Anterior vena cava (tissue), 1 donor: ENCODE measurements around a stretch of chr2.

DNA sequence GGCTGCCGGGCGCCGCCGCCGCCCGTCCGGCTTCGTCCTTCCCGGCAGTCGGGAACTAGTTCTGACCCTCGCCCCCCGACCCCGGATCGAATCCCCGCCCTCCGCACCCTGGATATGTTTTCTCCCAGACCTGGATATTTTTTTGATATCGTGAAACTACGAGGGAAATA is 756 bp downstream of the BMPR2 start:
- PRO-cap = unidirectional peak, minus-strand start at position 34 of the sequence

DNA sequence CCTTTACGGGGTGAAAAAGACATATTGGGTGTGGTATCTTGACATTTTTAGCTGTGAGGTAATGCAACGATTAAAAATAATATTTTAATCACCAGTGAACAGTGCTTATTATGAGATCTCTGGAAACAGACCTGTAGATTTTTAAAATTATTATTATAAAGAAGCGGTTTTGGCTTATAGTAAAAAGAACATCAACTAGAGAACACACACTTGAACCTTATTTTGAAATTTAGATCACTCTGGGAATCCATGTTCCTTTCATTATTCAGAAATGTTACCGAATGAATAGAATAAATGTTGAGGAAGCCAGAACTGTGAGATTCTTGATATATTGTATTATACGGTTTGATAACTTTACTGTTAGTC is 1.6 kb downstream of the BMPR2 start:
- PRO-cap = no peak

- PRO-cap = no peak
These were observed 3.3 kb downstream of the BMPR2 start for GRCh38 chr2:202379407-202379913.

GRCh38 chr2:202381282-202381856 is 5.2 kb downstream of the BMPR2 start:
- PRO-cap = no peak

- PRO-cap = no peak
These were observed 2.0 kb downstream of the NBEAL1 start for GRCh38 chr2:203016743-203017076.

GRCh38 chr2:203719905-203720677 is 13.7 kb downstream of the CD28 start:
- PRO-cap = no peak

- PRO-cap = no peak
These were observed 35.1 kb downstream of the CD28 start for GRCh38 chr2:203741520-203741867.

DNA sequence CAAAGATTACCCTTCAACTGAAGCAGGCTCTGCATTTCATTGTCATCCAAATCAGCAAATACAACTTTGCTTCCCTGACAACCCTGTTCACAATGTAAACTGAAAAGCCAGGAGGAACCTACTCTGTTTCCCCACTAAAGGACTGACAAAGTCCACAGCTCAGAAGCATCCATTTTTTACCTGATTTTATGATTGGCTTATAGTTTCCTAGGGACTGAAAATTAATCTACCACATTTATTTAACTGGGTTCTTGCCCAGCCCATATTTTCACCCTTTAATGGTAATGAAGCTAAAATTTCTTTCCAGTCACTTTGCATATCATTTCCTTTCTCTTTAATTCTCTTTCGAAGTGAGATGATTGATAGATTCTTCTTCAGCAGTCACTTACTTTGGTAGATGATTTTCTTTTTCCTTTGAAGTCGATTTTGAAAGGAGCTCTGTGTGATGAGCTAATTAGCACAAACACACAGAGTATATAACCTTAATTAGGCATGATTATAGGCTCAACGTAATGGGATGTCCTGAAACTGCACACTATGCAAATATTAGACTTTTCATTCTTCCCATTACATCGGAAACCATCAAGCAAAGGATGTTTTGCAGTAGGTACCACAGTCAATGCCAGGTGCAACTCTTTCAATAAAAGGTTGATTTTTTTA is 6.5 kb upstream of the CTLA4 start:
- PRO-cap = no peak

GRCh38 chr2:203871527-203871981 is 4.0 kb downstream of the CTLA4 start:
- PRO-cap = no peak

- PRO-cap = no peak
These were observed 208.6 kb downstream of the ICOS start for GRCh38 chr2:204145166-204145552.

DNA sequence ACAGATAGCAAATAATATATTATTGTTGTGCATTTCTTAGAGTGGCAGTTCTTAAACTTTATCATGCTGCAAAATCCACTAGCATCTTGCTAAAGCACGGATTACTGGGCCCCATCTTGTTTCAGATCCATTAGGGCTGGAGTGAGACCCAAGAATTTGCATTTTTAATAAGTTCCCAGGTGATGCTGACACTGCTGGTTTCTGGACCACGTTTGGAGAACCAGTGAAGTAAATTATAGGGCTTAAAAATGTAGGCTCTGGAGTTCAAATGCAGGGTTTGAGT is 46.5 kb upstream of the PARD3B start:
- PRO-cap = no peak

GRCh38 chr2:204546299-204546917 is 1.1 kb downstream of the PARD3B start:
- PRO-cap = no peak

DNA sequence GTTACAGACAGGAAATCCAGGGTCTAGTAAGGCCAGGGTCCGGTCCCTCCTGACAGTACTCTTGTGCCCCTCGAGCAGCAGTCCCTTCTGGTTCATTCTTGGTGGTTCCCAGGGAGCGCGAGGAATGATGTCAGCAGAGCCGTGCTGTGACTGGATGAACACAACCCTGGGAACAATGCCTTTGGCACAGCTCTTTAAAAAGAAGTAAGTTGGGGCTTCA is 33.9 kb downstream of the PARD3B start:
- PRO-cap = no peak

DNA sequence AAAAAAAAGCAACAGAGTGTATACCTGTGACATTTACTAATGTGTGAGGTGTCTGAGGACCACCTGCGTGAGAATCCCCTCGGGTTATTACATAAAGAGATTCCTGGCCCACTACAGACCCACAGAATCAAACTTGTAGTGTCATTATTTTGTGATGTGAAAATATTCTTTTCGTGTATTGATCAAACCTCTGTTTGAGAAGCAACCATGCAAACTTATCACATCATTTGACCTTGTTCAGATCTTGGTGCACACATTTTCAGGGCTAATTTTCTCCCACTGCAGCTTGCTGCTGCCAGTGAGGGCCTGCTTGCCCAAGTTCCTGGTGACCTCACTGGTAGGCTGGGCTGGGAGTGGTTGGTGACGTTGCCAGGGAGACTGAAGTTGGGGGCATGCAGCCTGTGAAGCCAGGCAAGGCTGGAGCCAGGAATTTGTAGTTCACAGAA is 38.4 kb downstream of the PARD3B start:
- PRO-cap = no peak

DNA sequence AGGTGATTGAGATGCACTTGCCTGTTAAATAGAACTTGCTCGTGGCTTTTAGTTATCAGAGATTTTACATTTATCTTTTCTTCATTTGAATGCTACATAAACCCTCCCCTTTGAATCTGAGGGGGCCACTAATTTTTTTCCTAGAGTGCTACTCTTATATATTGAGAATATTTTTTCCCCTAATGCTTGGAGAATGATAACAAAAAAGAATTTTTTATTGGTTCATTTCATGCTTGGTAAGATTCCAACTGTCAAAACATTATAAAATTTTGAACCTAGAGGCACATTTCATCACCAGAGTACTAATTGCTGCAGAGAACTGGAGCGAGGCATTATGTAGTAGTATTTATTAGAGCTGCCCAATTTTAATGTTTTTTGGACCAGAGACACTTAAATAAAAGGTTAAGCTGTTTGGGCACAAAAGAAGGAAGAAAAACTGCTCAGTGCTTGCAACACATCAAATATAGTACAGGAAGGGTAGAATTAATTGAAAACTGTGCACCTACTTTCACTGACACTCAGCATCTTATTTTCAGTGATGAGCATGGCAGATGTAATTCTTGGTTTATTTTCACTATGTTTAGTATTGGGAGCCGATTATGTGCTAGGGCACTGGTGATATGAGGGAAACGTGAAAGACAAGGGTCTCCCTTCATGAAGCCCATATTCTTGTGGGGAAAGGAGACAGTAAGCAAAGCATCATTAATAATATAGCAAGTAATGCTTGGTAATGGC is 159.5 kb downstream of the PARD3B start:
- PRO-cap = no peak

GRCh38 chr2:205301221-205301950 is 380.9 kb upstream of the NRP2 start:
- PRO-cap = no peak

- PRO-cap = no peak
These were observed 30.1 kb downstream of the NRP2 start for GRCh38 chr2:205712339-205712860.

- PRO-cap = no peak
These were observed 62.0 kb downstream of the NRP2 start for GRCh38 chr2:205744276-205744811.

DNA sequence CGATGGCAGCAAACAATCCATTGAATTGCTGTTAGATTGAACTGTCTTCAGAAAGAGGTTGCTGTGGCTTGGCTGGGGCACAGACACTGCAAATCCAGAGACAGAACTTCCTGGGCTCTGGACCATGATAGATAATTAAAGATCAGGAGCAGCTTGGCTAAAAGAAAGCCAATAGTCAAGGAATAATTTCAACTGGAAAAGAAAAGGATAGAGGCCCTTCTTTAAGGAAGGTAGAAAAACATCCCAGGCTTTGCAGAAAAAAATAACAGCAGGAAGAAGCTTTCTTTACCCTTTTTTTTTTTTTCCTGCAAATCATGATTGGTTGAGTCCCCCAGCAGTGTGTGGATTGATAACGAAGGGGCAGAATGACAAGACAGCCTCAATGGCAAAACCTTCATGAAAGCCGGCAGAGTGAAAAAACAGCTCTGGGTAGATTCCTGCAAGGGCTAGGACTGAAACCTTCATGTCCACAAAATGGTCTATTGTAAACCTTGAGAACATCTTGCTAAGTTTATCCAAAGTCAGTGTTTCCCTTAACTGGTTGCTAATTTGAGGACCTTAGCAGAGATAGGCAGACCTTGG is 75.4 kb downstream of the NRP2 start:
- PRO-cap = no peak

DNA sequence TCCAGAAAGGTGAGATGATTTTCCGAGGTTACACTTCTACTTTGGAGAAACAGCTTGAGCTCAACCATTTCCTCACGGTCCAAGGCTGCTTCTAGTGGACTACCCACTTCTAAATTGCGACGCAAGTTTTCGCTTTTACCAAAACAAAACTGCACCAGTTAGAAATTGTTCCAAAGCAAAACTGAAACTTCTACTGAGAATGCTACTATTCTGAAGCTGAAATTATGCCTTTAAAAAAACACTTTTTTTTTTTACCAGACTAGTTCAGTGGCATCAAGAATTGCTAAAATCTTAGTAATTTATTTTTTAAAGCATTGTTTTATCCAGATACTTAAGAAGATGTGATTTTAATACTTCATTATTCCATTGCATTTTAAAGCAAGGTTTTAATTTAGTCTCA is 101.5 kb downstream of the INO80D start:
- PRO-cap = no peak